ENCODE measurements around a stretch of chr11.

- RRBS: no CpG with 5 or more reads among the region's 8 CpGs
Measured at GRCh38 chr11:119108201-119109264, 1.4 kb downstream of the C2CD2L start.

- RRBS: 11% methylated on average over 23 of the region's 51 CpGs
Measured at GRCh38 chr11:119149408-119150101, 703 bp downstream of the ABCG4 start.

- RRBS: no CpG with 5 or more reads among the region's 10 CpGs
Measured at GRCh38 chr11:119266070-119267012, 50.6 kb downstream of the MCAM start.

DNA sequence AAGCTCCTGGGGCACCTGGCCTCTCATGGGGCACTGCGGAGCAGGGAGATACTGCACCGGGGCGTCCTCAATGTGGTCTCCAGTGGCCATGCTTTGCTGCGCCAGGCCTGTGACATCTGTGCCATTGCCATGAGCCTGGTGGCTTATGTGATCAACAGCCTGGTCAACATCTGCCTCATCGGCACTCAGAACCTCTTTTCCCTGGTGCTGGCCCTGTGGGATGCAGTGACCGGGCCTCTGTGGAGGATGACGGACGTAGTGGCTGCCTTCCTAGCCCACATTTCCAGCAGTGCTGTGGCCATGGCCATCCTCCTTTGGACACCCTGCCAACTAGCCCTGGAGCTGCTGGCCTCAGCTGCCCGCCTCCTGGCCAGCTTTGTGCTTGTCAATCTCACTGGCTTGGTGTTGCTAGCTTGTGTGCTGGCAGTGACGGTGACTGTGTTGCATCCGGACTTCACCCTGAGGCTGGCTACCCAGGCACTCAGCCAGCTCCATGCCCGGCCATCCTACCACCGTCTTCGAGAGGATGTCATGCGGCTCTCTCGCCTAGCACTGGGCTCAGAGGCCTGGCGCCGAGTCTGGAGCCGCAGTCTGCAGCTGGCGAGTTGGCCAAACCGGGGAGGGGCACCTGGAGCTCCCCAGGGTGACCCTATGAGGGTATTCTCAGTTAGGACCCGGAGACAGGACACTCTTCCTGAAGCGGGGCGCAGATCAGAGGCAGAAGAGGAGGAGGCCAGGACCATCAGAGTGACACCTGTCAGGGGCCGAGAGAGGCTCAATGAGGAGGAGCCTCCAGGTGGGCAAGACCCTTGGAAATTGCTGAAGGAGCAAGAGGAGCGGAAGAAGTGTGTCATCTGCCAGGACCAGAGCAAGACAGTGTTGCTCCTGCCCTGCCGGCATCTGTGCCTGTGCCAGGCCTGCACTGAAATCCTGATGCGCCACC is 1.4 kb downstream of the RNF26 start:
- RRBS: 97% methylated on average over 5 of the region's 28 CpGs

- RRBS: no CpG with 5 or more reads among the region's 65 CpGs
Measured at GRCh38 chr11:119356075-119357159, 9.9 kb upstream of the MFRP start.

GRCh38 chr11:119360803-119361949 is 14.7 kb upstream of the MFRP start:
- RRBS: no CpG with 5 or more reads among the region's 10 CpGs

GRCh38 chr11:119362342-119363331 is 16.1 kb upstream of the MFRP start:
- RRBS: no CpG with 5 or more reads among the region's 22 CpGs

- RRBS: no CpG with 5 or more reads among the region's 12 CpGs
Measured at GRCh38 chr11:119367516-119368219, 13.8 kb downstream of the USP2 start.

GRCh38 chr11:119372376-119372674 is 9.2 kb downstream of the USP2 start:
- RRBS: no CpG with 5 or more reads among the region's 7 CpGs

DNA sequence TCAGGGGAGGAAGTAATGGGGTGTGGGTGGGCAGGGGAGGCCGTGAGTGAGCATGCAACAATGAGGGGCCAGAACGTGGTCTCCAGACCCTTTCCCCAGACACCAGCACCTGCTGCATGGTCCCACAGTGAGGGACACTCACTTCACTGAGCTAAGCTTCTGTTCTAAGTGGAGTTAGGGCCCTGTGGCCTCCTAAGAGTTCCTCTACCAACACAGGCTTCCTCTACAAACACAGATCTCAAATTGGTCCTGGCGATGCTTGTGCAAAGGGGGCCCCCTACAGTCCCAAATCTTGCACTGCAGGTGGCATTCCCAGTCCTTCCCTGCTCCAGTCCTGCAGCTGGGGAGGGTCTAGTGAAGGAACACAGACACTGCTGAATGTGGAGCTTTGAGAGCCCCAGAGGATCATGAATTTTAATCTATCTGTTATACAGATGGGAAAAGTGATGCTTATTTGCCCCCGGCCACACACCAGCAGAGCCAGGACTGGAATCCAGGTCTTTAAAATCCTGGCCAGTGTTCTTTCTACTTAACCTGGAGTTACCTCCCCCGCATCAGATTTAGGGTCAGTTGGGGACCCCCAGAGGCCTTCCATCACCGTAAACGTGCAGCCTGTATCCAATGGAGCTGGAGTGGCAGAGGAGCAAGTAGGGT is 7.3 kb downstream of the USP2 start:
- RRBS: no CpG with 5 or more reads among the region's 7 CpGs

GRCh38 chr11:119492395-119492663 is 69.4 kb upstream of the THY1 start:
- RRBS: no CpG with 5 or more reads among the region's 6 CpGs

GRCh38 chr11:119661645-119662255 is 67.2 kb downstream of the NECTIN1 start:
- RRBS: no CpG with 5 or more reads among the region's 10 CpGs

DNA sequence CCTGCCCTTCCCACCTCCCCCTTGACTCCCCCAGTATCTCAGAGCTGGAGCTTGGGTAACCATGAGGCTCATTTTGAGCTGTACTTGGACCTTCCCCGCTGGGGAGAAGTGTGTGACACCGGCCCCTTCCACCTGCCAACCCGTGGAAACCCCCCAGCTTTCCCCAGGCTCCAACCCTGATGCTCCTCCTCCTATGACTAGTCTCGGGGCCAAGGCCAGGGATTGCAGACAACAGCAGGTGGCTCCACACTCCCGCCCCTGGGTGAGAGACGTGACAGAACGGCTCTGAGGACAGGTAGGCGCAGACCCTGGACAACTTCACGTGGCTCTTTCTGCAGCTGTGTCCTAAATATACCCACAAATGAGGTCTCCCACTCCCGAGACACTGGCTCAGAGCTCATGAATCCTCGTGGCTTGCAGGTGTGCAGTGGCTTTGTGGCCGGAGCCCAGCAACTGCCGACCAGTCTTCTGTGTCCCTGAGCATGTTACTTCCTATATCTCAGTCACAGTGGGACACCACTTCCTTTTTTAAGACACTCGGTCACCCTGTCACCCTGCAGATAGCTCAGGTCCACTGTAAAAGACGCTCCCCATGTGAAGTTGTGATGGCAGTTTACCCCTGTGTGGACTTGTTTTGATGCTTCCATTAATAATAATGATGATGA is 55.2 kb downstream of the NECTIN1 start:
- RRBS: no CpG with 5 or more reads among the region's 15 CpGs

- RRBS: 28% methylated on average over 6 of the region's 55 CpGs
Measured at GRCh38 chr11:119742042-119743109, 13.4 kb upstream of the NECTIN1 start.

GRCh38 chr11:120184156-120184915 is 26.5 kb upstream of the OAF start:
- RRBS: no CpG with 5 or more reads among the region's 11 CpGs

DNA sequence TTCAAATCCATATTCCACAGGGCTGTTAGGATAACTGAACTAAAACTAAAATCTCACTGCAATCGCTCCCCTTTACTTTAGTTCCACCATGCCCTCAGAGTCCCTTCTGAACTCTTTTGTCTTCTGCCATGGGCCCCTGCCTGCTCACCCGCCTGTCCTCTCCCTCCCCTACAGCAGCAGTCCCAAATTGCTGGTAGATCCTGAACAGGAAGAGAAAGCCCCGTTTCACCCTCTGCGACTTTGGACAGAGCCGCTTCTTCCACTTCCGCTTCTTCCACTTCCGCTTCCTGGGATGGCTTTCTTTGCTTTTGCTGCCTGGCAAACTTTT is 35.7 kb upstream of the TLCD5 start:
- RRBS: no CpG with 5 or more reads among the region's 7 CpGs

DNA sequence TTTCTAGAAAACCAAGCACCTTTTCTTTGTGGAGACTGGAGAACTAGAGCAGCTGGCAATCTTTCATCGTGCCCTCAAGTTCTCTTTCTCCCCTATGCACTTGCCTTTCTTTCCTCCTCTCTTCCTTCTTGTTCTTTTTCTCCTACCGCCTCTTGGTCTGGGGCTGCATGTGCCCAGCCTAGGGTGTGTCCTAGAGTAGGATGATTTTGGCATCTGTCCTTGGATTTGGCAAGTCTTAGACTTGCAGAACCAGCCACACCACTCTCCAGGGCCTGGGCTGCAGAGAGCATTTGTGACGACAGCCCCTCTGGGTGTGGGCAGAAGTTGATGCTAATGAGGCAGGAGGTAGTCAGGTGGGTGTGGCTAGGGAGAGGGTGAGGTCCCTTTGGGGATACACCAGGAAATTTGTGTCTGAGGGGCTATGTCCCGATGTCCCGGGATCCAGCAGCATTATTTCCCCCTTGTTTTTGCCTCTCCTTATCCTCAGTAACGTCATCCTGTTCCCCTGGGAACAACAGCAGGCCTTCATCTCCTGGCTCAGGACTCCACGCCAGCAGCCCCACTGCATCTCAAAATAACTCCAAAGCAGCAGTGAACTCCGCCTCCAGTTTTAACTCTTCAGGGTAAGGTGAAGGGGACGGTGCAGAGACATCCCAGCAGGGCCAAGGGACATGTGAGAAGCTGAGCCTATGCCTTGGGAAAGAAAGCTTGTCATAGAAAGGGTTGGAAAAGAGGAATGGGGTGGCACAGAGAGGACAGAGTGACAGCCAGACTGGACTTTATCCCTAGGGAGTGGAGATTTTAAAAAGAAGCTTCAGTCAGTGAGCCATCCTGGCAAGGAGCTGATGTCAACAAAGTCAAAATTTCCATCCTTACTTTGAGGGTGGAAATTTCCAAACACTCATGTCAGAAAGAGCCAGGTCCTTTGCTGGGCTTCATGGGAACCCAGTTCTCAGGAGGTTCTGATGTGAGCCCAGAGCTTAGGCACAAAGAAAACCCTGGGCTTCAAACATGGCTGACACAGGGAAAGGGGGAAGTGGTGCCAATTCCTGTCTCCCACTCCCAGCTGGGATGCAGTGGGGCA is 8.0 kb upstream of the TLCD5 start:
- RRBS: no CpG with 5 or more reads among the region's 9 CpGs

DNA sequence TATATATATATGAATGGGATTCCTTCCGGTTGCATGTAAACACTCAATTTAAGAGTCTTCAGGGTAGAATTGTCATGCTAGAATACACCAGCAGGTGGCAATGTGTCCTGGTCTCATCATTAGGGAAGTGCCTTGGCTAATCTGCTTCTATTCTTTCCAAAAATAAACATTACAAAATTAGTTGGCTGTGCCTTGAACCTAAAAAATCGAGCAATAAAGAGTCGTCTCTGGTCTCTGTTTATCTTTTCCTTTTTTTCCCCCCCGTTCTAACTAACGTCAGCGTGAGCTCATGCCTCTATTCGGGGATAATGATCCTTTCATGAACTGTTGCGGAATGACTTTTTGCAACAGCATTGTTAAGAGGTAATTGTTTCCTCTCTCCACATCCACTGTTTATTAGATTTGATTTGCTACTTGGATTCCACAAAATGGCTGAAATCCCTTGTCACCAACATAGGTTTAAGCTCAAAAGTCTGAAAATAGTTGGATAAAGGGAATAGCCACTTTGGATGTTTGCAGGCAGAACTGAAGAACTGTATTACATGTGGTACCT is 1.2 kb upstream of the ARHGEF12 start:
- RRBS: no CpG with 5 or more reads among the region's 8 CpGs

- RRBS: no CpG with 5 or more reads among the region's 7 CpGs
Measured at GRCh38 chr11:120404475-120405027, 68.3 kb downstream of the ARHGEF12 start.

GRCh38 chr11:120447825-120448578 is 63.5 kb upstream of the GRIK4 start:
- RRBS: no CpG with 5 or more reads among the region's 4 CpGs